Cerebral cortex (tissue), 2 donors: ENCODE measurements around the gene STX1A.

GRCh38 chr7:72942870-72943650 lies 18.2 kb downstream of the POM121 start:
- PRO-cap, 2 experiments, result no peak in any of the 2 experiments

- PRO-cap, 2 experiments, result no peak in any of the 2 experiments
Measured at GRCh38 chr7:73476660-73477785, 43.4 kb downstream of the FZD9 start.

DNA sequence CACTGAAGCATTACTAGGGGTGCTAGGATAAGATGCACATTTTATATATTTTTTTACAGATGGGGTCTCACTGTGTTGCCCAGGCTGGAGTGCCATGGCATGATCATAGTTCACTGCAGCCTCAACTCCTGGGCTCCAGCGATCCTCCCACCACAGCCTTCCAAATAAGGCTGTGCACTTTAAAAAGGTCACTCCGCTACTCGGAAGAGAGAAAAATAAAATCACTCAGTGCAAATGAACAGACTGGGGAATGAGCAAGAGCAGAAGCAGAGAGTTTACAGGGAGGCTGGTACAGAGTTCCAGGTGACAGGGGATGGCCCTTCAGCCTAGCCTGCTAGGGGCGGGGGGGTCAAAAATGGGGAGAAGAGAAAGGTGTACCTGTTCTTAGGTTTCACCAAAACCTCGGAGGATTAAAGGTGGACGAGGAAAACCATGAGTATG lies 1.8 kb downstream of the BCL7B start:
- PRO-cap, 2 experiments, result no peak in any of the 2 experiments

DNA sequence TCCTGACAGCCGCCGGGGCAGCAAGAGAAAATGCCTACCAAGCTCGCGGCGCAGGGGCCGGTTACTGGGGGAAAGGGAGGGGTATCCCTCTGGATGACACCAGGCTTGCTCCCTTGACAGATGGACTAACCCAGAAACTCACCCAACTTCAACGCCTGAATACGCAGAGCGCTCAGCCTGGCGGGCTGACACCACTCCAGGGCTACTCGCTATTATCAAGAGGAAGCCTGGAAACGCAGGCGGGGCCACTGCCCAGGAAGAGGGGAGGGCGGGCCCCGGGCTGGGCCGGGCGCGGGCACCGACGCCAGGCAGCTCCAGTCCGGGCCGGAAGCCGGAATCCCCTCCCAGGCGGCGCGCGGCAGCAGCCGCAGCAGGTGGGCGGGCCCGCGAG lies 596 bp downstream of the BCL7B start:
- PRO-cap, 2 experiments, result peak in 1 of 2 experiments; most common minus-strand start position 338 of the sequence (in 1)

- PRO-cap, 2 experiments, result no peak in any of the 2 experiments
Measured at GRCh38 chr7:73718511-73719116, 855 bp downstream of the STX1A start.

DNA sequence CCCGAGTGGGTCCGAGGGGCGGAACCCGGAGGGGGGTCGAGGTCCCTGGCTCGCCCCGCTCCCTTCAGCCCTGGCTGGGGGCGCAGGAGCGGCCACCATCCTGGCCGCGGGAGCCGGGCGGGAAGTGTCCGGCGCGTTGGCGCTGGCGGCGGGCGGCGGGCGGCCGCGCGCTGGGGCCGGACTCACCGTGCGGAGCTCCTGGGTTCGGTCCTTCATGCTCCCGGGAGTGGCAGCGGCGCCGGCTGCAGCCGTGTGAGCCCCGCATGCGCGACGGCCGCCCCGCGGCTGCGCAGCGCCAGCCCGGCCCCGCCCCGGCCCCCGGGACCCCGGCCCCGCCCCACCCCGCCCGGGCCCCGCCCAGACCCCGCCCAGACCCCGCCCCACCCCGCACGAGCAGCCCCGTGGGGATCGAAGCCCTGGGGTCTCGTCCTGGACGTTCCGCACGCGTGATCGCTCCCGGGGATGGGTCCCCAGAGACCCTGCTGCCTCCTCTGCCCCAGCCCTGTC lies at the start of gene STX1A:
STX1A (minus strand) TSS at position 254 of the 507 bp plus-strand sequence.
- PRO-cap, 2 experiments, result peak in 1 of 2 experiments; most common plus-strand start position 396 of the sequence (in 1); most common minus-strand start position 254 of the sequence (in 1)

- PRO-cap, 2 experiments, result no peak in any of the 2 experiments
Measured at GRCh38 chr7:73740746-73741286, 2.2 kb upstream of the ABHD11 start.

DNA sequence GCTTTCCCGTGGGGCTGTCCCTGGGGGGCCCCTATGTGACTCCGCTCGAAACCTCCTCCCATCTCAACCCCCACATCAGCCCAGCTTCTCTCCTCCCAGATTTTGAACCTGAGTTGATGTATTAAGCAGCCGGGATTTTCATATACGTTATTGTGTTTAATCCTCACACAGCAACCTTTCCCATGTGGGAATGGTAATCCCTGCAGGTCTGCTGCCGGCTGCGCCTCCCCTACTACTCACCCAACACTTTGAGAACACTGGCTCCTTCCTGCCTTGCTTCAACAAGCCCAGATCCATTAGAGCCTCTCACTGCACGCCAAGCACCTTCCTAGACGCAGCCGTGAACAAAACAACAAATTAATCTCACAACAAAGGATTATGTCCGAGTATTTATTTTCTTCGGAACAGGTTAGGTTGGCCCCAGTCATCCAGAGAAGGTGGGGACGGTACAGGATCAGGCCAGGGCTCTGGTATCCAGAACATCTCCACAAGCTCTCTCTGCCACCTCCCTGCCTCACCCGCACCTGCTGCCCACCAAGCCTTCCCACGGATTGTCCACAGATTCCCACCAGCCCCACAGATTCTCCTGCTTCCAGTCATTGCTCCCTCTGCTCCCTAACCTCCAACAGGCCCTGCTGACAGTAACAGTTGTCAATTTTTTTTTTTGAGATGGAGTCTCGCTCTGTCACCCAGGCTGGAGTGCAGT lies 4.8 kb upstream of the ABHD11 start:
- PRO-cap, 2 experiments, result no peak in any of the 2 experiments

- PRO-cap, 2 experiments, result no peak in any of the 2 experiments
Measured at GRCh38 chr7:73766660-73767350, 3.3 kb downstream of the CLDN3 start.

- PRO-cap, 2 experiments, result no peak in any of the 2 experiments
Measured at GRCh38 chr7:73768302-73769493, 1.4 kb downstream of the CLDN3 start.

DNA sequence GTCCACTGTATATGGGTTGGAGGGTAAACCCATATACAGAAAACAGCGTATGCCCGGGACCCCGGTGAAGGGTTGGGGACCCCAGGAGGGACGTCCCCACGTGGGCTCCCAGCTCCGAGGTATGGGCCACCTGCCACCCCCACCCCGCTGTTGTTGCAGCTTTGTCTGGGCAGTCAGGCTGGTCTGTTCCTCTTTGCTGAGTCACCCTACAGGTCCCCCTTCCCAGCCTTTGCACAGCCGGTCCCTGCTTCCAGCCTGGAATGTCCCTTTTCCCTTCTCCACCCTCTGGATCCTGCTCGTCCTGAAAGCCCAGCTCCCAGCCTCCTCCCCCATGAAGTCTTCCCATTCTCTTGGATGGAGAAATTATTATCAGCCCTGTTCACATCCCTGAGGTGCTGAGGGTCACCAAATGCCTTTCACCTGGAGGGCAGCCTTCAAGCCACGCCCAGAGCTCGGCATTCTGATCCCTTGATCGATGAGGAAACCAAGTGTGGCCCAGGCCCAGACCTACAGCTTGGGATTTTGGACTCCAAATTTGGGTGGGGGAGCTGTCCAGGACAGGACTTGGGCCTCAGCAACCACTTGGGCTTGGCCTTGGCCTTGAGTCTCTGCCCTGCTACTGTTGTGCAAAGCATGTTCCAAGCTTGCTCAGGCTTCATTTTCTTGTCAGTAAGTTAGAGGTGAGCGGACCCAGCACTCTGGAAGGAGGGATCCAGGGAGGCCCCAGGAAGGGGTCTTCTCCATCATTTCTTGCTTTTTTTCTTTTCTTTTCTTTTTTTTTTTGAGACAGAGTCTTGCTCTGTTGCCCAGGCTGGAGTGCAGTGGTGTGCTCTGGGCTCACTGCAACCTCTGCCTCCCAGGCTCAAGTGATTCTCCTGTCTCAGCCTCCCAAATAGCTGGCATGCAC lies 2.7 kb downstream of the CLDN4 start:
- PRO-cap, 2 experiments, result no peak in any of the 2 experiments

DNA sequence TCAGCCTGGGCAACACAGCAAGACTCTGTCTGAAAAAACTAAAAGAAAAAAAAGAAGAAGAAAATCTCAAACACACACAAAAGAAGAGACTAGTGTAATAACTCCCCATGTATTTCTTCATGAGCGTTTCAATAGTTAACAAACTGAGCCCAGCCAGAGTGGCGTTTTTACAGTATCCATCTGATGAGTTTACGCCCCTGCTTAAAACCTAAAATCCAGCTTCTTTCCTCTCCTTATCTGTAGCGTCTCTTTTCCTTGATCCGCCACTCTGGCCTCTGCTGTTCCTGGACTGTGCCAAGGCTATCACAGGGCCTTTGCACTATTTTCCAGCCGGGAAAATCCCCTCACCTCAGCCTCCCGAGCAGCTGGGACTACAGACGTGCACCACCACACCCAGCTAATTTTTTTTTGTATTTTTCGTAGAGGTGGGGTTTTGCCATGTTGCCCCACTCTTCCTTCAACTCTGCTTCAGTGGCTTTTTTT lies 7.8 kb upstream of the METTL27 start:
- PRO-cap, 2 experiments, result no peak in any of the 2 experiments

- PRO-cap, 2 experiments, result peak in 1 of 2 experiments; most common plus-strand start chr7:74062368 (in 1); most common minus-strand start chr7:74062280 (in 1)
Measured at GRCh38 chr7:74061687-74062742, 21.6 kb upstream of the LIMK1 start.

GRCh38 chr7:74190900-74191381 lies 16.8 kb downstream of the EIF4H start:
- PRO-cap, 2 experiments, result no peak in any of the 2 experiments

DNA sequence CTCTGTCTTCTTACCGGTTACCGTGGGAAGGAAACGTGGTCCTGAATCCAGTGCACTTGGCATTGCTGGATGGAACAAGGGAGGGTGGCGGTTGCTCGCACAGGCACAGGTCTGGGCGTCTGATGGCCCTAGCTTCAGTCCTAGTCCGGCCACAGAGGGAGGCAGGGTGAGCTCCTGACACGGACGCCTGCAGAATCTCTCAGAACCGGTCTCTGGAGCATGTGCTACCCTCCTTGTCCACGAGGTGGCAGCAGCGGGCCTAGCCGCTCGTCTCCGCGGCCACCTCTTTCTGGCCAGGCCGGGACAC lies 3.3 kb upstream of the LAT2 start:
- PRO-cap, 2 experiments, result no peak in any of the 2 experiments

- PRO-cap, 2 experiments, result no peak in any of the 2 experiments
Measured at GRCh38 chr7:75421436-75422618, 26.4 kb downstream of the TRIM73 start.

- PRO-cap, 2 experiments, result no peak in any of the 2 experiments
Measured at GRCh38 chr7:75515695-75516416, 23.7 kb downstream of the SPDYE5 start.

DNA sequence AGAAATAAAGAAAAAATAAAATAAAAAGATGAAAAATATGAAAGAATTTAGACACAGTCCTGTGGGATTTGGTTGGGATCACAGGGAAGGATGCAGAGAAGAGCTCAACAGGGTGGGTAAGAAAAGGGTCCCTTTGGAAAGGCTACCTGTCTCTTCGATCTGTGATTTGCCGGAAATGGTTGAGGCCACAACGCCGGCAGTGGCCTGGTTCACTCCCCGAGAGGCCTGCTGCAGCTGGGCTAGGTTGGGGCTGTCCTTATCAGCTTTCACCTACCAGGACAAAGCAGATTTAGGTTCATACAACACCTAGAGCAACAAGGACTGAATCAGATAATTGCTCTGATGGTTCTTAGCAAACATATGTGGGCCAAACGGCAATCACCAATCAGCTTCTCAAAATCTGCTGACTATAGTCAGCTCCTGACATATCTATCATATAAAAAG lies 50.6 kb downstream of the SPDYE5 start:
- PRO-cap, 2 experiments, result no peak in any of the 2 experiments

- PRO-cap, 2 experiments, result peak in 1 of 2 experiments; most common plus-strand start chr7:75565402 (in 1)
Measured at GRCh38 chr7:75565162-75565502, 73.0 kb downstream of the SPDYE5 start.

GRCh38 chr7:75925642-75926301 lies 10.8 kb downstream of the POR start:
- PRO-cap, 2 experiments, result no peak in any of the 2 experiments